Mesenchymal stem cell of adipose (primary cell): ENCODE measurements around the gene FCRL5.

DNA sequence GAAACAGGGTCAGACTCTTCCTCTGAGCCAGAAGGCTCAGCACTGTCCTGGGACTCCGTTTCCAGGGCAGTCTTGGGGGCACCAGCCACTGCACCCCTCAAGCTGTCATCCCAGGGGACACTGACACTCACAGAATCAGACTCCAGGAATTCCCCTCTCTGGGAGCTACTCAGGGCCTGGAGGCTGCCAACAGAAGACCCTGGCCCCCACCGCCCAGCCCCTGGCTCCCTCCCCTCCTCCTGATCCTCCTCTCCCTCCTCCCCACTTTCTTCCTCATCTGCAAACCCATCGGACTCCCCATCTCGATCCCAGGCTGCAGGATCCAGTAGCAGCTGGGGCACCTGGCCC, 7.6 kb downstream of the NES start:
- CAGE, long polyA plus RNA, result no peak

DNA sequence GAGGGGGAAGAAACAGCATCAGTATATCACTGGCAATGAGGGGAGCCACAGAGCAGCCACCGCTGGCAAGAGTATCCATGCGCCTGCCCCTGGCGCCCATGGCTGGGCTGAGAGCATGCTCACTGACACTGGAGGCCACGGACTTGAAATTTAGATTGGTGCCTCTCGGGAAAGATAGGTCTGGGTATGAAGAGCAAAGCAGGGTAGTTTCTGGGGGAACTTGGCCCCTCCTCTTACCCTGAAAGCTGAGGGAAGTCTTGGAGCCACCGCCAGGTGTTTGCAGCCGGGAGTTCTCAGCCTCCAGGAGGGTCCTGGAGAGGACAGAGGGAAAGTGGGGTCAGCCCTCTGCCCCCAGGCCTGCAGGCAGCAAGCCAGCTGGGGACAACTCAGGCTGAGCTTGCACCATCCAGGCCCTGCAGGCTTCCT, 4.0 kb downstream of the NES start:
- CAGE, long polyA plus RNA, result no peak

DNA sequence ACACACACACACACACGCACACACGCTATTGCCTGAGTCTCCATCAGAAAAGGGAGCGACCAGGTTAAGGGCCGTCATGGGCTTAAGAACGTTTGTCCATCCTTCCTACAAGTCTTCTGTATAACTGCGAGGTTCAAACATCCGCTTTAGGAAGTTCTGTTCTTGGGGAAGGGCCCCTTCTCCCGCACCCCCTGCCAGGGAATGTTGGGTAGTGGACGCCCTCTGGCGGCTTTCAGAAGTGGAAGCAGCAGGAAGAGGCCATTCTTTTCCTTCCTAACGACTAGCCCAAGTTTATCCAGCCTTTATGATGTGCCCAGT, 748 bp upstream of the NES start:
- CAGE, long polyA plus RNA, result no peak

- CAGE, long polyA plus RNA, result no peak
Observed at GRCh38 chr1:156697463-156698148, 7.8 kb downstream of the CRABP2 start.

DNA sequence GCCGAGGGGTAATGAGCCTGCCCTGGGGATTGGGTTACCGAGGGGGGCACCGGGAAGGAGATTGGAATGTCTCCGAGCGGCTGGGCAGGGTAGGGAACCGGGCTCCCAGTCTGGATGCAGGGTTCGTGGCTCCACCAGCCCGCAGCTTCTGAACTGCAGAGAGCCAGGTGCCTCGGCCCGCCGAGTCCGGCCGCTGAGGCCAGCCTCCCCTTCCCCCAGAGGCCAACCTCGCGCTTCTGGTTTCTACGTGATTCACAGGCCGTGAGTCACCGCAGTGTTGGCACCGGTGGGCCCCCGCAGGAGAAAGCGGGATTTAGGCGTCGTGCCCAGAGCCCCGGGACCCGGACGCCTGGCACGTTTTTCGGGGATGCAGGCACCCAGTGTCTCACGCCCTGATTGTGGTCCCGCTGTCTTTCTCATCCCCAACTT, 475 bp downstream of the CRABP2 start:
- CAGE, long polyA plus RNA, result no peak

DNA sequence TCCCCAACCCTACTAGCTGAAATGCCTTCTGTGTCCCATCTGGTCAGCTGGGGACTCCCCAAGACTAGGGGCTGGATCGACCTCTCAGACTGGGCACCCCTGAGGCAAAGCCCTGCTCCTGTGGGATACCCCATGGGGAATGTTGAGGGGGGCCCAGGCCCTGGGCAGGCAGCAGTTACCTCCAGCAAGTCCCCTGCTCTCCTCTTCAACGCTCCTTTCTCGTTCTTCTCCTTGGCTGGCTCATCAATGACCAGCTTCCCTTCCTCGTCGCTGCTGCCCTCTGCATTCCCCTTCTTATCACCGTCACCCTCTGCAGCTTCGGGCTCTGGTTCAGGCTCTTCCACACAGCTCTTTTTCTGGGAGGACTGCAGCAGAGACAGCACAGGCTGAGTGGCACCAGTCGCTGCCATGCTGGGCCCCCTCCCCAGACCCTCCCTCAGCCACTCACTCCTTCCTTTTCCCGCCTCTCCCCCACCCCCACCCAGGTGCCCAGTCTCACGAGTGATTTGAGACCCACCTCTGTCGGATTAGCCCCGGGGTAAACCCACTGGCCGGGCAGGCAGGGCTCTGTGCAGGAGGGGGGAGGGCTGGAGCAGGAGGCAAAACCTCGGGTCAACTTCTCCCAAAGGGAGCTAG, 3.2 kb upstream of the MRPL24 start:
- CAGE, long polyA plus RNA, result no peak

- CAGE, long polyA plus RNA, result no peak
Observed at GRCh38 chr1:156766185-156767022, 931 bp upstream of the PRCC start.

DNA sequence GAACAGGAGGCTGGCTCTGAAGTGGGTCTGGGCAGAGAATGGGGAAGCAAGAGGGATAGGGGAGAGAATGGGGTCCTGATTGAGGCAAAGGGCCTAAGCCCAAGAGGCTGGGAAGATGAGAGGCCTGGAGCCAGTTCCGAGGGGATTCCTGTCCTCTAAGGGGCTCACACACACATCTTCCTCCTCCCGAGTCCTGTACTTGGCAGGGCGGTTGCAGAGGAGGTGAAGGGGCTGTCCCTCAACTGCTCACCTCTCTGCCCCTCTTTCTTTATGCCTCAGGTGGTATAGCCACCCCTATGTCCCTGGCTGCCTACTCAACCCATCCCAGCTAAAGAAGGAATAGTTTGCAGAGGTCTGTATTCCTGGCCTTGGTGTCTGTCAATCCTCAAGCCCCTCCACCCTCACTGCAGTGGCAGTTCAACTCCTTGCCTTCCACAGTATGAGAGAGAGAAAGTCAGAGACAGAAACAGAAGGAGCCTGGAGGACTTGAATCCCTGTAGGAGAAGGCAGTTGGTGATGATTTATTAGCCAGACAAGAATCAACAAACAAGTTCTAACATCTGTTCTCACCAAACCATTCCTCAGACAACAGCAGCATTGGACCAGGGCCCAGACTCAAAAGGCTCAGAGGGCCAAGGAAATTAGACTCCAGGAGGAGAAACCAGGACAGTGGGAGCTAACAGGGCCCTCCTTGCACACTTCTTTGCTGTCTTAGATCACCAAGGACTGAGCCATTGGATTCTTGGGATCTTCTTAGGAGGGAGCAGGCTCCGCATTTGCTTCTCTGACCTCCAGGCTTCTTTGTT, 10.7 kb downstream of the SH2D2A start:
- CAGE, long polyA plus RNA, result no peak

DNA sequence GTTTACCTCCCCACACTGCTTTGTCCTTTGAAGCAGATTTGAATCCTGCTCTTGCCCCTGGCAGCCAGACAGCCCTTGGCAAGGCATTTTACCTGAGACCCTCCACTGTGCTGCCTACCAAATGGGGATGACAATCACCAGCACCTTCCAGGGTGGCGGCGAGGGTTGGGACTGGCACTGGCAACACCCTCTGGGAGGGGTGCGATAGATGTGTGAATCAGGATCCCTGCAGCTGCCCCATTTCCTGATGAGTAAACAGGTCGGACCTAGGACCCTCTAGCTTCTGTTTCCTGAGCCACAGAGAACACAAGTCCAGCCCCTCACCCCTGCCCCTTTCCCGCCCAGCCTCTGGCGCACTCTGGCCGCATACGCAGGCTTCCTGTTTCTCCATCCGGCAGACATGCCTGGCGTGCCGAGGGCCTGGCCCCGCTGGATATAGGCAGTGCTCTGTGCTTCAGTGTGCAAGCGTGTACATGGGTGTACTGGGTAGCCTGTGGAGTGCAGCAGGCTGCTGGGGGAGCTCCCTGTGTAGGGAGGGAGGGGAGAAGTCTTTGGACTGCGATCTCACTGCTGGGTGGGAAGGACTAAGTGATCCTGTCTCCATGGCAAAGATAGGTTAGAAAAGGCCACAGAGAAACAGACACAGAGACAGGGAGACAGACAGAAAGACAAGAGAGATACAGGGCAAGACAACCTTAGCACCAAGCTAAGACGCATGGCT, 4.7 kb downstream of the PEAR1 start:
- CAGE, long polyA plus RNA, result no peak

DNA sequence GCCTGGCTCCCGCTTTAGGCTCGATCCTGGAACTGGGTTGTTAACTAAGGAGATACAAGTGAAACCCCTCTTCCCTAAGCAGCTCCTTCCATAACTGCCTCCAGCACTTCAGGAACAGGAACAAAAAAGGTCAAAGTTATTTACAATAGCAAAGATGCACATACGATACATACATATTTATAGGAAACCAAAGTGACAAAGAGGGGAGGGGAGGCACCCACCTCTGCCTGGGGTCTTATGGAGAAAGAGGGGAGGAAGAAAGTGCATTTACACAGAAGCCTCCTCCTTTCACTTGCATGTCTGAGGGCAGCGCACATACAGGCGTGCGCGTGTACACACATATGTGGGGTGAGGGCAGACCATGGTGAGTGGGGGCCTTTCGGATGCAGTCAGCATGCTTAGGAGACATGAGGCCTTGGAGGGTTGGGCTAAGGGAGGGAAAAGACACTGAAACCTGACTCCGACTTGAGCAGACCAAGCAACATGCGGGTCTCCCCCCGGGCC, 15.0 kb downstream of the LRRC71 start:
- CAGE, long polyA plus RNA, result no peak

DNA sequence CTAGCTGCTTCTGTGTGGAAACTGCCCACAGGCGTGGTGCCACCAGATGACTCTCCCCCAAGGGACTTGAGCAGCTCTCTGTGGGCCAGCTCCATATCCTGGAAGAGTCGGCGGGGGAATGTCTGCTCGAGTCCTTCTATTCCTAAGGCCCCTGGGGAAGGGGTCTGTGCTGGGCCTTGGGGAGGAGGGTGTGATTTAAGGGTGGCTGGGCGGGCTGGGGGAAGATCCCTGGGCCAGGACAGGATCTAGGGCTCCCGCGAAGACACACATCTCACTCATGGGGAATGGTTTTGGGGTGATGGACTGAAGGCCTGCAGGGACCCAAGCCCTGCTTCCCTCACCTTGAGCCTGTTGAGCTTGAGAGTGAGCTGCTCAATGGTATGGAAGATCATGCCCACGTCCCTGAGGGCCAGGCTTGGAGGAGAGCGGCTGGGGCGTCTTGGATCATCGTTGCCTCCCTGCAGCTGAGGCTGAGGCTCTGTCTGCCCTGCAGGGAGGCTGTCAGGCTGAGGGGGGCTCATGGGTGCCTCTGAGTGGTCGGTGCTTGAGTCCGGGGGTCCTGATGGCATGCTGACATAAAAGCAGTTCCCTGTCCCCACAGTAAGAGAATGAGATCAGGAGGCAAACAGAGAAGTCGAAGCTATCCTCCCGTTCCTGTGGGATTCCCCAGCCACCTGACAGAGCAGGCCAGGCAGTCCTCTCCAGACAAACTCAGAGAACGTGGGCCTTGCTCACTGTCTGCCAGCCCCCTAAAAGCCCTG, 16.7 kb downstream of the LRRC71 start:
- CAGE, long polyA plus RNA, result no peak

GRCh38 chr1:156962984-156963983, 42.9 kb downstream of the LRRC71 start:
- CAGE, long polyA plus RNA, result no peak

- CAGE, long polyA plus RNA, result no peak
Observed at GRCh38 chr1:156985814-156986435, 59.6 kb downstream of the ARHGEF11 start.

DNA sequence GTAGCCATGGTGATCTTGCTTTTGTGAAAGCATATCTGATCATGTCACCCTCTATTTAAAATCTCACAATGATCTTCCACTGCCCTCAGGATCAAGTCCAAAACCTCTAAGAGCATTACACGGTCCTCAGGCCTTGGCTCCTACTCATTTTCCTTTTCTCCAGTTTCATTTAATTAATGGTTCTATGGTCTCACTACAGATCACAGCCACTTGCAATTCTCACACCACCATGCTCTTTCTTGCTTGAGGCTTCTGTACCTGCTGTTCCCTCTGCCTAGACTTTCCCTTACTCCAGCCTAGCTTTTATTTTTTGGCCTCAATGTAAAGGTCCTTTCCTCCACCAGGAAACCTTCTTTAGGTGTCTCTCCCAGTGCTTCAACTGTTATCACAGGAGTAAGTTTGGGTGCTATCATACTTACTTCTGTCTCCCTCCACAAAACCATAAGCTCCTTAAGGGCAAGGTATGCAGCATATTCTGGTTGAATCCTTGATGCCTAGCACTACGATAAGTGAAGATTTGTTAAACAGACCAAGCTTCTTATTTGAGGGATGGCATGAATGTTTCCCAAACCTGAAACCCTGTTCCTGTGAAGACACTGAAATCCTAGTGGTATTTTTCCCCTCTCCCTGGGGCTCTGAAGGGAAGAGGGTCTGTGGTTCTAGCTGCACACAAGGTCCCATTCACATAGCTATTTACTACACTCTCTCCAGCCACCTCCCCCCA, 11.9 kb downstream of the ARHGEF11 start:
- CAGE, long polyA plus RNA, result no peak

GRCh38 chr1:157136851-157138130, 904 bp downstream of the ETV3 start:
- CAGE, long polyA plus RNA, result no peak

DNA sequence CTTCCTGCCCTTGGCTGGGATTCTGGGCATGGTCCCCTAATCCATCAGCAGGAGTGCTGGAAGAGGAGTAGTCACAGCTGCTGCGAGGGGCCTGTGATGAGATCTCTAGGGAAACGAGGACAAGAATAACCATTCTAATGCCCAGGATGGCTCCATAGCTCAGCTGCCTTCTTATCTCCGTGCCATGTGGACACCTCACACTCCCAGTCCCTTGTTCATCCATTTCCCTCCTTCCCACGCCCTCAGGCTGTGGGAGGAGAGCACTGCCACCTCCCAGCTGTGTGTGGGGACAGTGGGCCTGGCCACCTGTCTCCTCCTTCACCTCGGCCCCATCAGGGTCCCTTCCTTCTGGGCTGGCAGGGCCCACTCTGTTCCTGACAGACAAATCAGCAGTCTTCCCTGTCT, 16.1 kb upstream of the ETV3 start:
- CAGE, long polyA plus RNA, result no peak

GRCh38 chr1:157552263-157552760, at the start of gene FCRL5:
Gene FCRL5 (minus strand): TSS chr1:157552515.
- CAGE, long polyA plus RNA, result no peak

DNA sequence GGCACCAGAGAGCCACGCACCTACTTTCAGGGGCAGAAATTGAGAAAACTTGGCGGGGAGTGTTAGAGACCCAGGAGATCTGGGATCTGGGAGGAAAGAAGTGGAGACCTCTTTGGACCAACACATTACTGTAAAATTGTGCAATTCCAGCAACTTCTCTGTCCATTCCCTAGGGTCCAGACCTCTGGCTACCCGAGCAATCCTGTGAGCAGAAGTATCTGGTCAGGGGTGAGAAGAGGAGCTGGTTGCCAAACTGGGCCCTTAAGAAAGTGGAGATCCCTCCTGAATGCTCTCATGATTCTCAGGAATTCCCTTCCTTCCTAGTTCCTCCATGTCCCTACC, 1.3 kb upstream of the KIRREL1 start:
- CAGE, long polyA plus RNA, result no peak

DNA sequence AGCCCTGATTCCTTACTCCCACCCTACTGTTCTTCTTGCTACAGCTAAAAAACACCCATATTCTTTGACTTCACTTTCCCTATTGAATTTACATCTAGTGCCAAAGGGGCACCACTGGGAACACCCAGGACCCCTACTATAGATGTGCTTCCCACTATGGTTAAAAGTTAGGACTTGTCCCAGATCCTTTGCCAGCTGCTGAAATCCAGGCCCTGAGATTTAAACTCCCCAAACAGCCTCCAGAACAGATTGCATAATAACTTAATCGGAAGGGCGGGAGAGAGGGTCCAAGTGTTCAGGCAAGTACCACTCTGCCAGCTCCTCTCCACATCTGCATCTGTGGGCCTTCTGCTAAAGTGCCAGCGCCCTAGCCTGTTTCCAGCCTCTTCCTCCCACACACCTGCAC, 29.0 kb downstream of the KIRREL1 start:
- CAGE, long polyA plus RNA, result no peak

- CAGE, long polyA plus RNA, result no peak
Observed at GRCh38 chr1:158049107-158049762, 55.8 kb downstream of the KIRREL1 start.